Liver (tissue), 9 donors: ENCODE measurements around the genes CASP1, CARD18, SLN and NPAT.

- PRO-cap, 5 experiments, result no peak in any of the 5 experiments
- RAMPAGE, long total RNA, 2 experiments, result no peak in any of the 2 experiments
- RRBS, result no CpG with 5 or more reads among the region's 21 CpGs
Measured at GRCh38 chr11:103109983-103110430, 781 bp downstream of the DYNC2H1 start.

GRCh38 chr11:104161991-104162549, 1.9 kb downstream of the PDGFD start:
- PRO-cap, 5 experiments, result no peak in any of the 5 experiments
- RAMPAGE, long total RNA, 2 experiments, result no peak in any of the 2 experiments
- RRBS, result no CpG with 5 or more reads among the region's 3 CpGs

DNA sequence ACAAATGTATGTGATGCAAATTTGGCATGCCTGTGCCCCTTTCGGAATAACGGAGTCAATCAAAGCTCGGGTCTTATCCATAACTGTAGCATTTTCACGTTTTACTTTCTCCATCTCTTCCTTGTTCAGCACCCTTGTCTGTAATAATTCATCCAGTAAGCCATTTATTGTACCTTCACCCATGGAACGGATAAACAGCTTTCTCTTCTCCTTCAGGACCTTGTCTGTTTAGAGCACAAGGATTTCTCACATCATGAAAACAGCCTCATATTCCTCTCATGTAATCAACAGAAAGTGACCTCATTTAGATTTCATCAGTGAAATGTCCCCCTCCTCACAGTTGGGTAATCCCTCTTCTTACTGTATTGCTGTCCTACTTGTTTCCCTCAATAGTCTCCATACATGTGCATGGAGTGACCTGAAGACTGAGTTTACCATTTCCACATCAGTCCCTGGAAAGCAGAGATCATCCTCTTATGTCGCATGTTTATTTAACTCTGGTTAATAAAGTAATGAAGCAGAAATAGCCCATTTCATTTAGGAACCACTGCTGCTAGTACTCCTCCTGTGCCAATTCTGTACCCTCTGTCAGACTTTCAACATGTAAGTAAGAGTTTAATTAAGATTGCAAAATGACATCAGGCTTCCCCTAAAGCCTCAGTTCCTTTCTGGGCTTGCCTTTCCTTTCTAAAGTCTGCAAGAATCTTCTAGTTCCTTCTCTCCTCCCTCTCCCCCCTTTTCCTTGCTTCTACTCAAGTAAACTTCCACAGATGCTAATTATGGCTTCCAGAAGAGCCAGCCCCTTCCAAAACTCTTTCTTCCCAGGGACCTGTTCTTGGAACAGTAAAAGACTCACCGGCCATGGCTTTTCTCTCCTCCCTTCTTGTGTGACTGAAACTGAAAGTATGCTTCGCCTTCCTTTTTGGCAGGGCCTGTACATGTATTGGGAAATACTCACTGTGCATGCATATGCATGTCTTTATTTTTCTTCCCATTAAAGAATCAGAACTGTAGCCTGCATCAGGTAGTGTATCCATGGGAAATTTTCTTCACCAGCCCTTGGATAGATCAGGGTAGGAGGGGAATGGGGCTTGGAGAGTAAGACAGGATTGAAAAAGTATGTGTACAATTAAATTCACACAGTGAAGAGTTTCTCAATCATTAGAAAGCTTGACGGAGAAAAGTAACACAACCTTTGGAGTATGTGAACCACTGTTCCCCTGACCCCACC, at the start of gene CASP1:
TSS of gene CASP1 (minus strand) at position 894 of the 1,231 bp plus-strand sequence.
- PRO-cap, 5 experiments, result peak in 4 of 5 experiments; most common minus-strand start position 893 of the sequence (in 4)
- RAMPAGE, long total RNA, 2 experiments, result start-site peak on the minus strand in 2 of 2 experiments, centred at positions 883 to 888 of the sequence, 31 to 82 reads per replicate
- RRBS, result no CpG with 5 or more reads among the region's 9 CpGs

DNA sequence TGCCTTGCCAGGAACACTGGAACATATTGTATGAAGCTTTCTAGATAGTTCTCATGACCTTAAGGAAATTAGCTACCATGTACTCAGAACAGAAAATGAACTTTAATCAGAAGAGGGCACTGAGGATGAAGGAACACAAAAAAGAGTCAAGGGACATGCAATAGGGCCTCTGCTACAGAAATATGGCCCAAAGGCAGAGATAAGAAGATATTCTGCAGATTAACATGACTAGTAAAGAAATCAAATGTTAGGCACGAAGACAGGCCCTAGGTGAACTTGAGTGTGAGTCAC, 1.1 kb downstream of the CARD16 start:
- PRO-cap, 5 experiments, result no peak in any of the 5 experiments
- RAMPAGE, long total RNA, 2 experiments, result no peak in any of the 2 experiments
- RRBS, result no CpG with 5 or more reads among the region's 1 CpG

- PRO-cap, 5 experiments, result no peak in any of the 5 experiments
- RAMPAGE, long total RNA, 2 experiments, result no peak in any of the 2 experiments
- RRBS, result no CpG with 5 or more reads among the region's 9 CpGs
Measured at GRCh38 chr11:105100087-105100704, 39.4 kb downstream of the CARD18 start.

- PRO-cap, 5 experiments, result no peak in any of the 5 experiments
- RAMPAGE, long total RNA, 2 experiments, result no peak in any of the 2 experiments
- RRBS, result no CpG with 5 or more reads among the region's 2 CpGs
Measured at GRCh38 chr11:105139562-105139965, at the start of gene CARD18. Gene CARD18 (minus strand): TSS chr11:105139769.

DNA sequence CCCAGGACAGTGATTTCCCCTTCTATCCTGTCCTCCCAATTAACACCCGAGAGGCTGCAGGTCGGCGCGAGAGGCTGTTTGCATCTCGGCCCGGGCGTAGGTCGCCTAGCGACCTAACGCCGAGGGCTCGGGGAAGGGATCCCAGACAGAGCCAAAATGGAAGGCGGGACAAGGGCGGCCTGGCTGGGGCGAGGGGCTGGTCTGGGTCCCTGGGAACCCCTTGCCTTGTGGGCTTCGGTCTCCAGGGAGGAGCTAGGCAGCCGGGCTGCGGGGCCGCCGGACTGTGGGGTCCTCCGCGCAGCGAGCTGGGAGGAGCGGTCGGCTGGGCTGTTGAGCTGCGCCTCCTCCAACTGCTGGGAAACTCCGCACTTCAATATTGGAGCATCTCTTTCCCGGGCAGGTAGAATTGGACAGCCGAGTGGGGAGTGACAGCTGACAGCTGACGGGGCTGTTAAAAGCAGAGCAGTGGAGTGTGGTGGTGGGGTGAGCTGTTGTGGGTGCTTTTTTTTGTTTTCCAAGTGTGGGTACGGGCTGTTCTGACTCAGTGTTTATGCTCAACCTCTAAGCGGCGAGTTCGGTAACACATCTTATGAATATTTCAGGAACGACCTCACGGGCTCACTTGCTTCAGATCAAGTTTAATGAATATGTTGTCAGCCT, 785 bp downstream of the ELMOD1 start:
- PRO-cap, 5 experiments, result no peak in any of the 5 experiments
- RAMPAGE, long total RNA, 2 experiments, result no peak in any of the 2 experiments
- RRBS, result 2% methylated on average over 11 of the region's 36 CpGs

GRCh38 chr11:107711885-107712321, at the start of gene SLN:
Gene SLN (minus strand): TSS chr11:107712056.
- PRO-cap, 5 experiments, result no peak in any of the 5 experiments
- RAMPAGE, long total RNA, 2 experiments, result no peak in any of the 2 experiments
- RRBS, result no CpG with 5 or more reads among the region's 7 CpGs

- PRO-cap, 5 experiments, result no peak in any of the 5 experiments
- RAMPAGE, long total RNA, 2 experiments, result no peak in any of the 2 experiments
- RRBS, result no CpG with 5 or more reads among the region's 12 CpGs
Measured at GRCh38 chr11:107840520-107841268, 17.9 kb downstream of the SLC35F2 start.

- PRO-cap, 5 experiments, result no peak in any of the 5 experiments
- RAMPAGE, long total RNA, 2 experiments, result no peak in any of the 2 experiments
- RRBS, result no CpG with 5 or more reads among the region's 4 CpGs
Measured at GRCh38 chr11:108056059-108056863, 47.6 kb downstream of the CUL5 start.

- PRO-cap, 5 experiments, result no peak in any of the 5 experiments
- RAMPAGE, long total RNA, 2 experiments, result no peak in any of the 2 experiments
- RRBS, result no CpG with 5 or more reads among the region's 7 CpGs
Measured at GRCh38 chr11:108105213-108105944, 16.0 kb upstream of the ACAT1 start.

GRCh38 chr11:108114287-108114681, 7.1 kb upstream of the ACAT1 start:
- PRO-cap, 5 experiments, result no peak in any of the 5 experiments
- RAMPAGE, long total RNA, 2 experiments, result no peak in any of the 2 experiments
- RRBS, result no CpG with 5 or more reads among the region's 7 CpGs

DNA sequence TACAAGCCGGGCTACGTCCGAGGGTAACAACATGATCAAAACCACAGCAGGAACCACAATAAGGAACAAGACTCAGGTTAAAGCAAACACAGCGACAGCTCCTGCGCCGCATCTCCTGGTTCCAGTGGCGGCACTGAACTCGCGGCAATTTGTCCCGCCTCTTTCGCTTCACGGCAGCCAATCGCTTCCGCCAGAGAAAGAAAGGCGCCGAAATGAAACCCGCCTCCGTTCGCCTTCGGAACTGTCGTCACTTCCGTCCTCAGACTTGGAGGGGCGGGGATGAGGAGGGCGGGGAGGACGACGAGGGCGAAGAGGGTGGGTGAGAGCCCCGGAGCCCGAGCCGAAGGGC, at the start of gene NPAT:
TSS of gene NPAT (minus strand) at position 135 of the 349 bp plus-strand sequence.
- PRO-cap, 5 experiments, result peak in 5 of 5 experiments; most common minus-strand start position 135 of the sequence (in 5)
- RAMPAGE, long total RNA, 2 experiments, result start-site peak on the minus strand in 1 of 2 experiments, centred at position 137 of the sequence, 242 reads per replicate
- RRBS, result 0% methylated on average over 1 of the region's 30 CpGs

DNA sequence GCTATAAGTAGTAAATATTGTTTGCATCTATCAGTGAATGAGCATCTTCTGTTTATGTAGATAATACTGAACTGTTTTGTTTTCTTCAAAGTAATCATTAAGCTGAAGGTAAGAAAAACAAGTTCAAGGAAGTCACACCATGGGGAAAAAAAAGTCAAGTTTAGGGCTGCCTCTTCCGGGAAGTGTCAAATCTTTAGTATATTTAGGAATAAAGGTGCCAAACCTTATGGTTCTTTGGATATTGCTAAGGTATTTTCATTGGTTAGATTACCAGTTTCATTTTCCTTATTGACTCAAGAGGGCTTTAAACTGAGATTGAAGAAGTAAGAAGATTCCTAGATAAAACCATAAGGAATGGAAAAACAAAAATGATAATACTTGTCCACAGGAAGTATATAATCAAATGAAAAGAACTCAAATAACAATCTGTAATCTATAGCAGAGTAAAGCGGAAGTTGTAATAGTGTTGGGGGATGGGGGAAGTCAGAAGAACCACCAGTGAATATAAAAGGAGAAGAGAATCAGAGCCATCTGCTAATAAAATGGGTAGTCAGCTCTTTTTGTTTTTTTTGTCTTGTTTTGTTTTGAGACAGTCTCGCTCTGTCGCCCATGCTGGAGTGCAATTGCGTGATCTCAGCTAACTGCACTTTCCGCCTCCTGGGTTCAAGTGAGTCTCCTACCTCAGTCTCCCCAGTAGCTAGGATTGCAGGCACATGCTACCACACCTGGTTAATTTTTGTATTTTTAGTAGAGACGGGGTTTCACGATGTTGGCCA, 2.2 kb downstream of the ATM start:
- PRO-cap, 5 experiments, result no peak in any of the 5 experiments
- RAMPAGE, long total RNA, 2 experiments, result no peak in any of the 2 experiments
- RRBS, result no CpG with 5 or more reads among the region's 8 CpGs

GRCh38 chr11:108237110-108237815, 14.4 kb downstream of the ATM start:
- PRO-cap, 5 experiments, result no peak in any of the 5 experiments
- RAMPAGE, long total RNA, 2 experiments, result no peak in any of the 2 experiments
- RRBS, result no CpG with 5 or more reads among the region's 3 CpGs

DNA sequence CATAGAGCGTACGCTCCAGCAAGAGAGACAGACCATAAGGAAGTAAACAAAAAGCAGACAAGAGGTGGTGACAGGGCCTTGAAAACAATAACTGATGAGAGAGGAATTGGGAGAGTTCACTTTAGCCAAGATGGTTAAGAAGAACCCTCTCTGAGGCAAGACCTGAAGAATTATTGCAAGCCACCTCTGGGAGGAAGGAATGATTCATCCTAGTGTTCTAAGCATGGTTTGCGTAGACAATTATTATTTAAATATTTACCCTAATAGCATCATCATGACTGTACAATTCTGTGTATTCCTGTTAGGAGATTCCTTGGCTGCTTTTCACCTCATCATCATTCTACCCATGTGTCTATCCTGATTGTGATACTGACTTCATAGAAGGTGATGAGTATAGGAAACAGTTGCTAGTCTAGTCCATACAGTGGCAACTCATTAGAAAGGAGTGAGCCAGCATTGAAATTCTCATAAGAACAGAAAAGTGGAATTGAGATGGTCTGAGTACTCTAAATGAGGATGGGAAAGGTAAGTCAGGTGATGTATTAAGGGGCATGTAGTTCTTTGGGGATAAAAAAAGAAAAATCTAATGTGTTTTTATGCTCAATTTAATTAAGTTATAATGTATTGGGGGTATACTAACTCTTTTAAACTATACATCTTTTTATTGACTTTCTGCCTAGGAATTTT, 264.5 kb downstream of the DDX10 start:
- PRO-cap, 5 experiments, result no peak in any of the 5 experiments
- RAMPAGE, long total RNA, 2 experiments, result no peak in any of the 2 experiments
- RRBS, result no CpG with 5 or more reads among the region's 3 CpGs

DNA sequence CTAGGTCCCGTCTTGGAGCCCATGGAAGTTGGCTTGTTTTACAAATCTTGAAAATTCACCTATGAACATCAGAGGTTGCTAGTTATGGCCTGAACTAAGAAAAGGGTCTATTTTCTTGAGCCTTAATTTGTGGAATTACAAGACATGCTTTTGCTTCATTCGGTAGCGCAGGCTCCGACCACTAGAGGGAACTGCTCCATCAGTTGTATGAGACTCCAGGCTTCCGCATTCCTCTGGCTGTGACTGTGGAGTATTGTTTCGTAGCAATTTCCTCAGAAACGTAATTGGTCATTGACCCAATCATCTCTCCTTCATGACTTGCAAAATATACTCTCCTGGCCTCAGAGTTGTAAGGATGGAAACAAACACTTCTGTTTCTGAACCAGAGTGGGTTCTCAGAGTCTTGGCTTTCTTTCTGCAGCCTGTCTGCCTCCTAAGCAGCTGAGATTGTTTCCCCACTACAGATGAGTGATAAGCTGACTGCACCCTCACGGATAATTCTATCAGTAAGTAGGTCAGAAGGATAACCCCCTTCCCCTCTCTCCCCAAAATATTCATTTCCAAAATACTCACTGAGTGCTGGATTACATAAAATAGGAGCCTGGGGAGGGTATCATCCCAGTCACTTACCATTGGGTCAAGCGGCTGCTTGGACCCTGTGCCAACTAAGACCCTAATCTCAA, 146.8 kb upstream of the ZC3H12C start:
- PRO-cap, 5 experiments, result peak in 4 of 5 experiments; most common plus-strand start position 344 of the sequence (in 4)
- RAMPAGE, long total RNA, 2 experiments, result no peak in any of the 2 experiments
- RRBS, result no CpG with 5 or more reads among the region's 9 CpGs

- PRO-cap, 5 experiments, result no peak in any of the 5 experiments
- RAMPAGE, long total RNA, 2 experiments, result no peak in any of the 2 experiments
- RRBS, result no CpG with 5 or more reads among the region's 10 CpGs
Measured at GRCh38 chr11:110130490-110131187, 37.4 kb downstream of the ZC3H12C start.

GRCh38 chr11:110295172-110295639, 1.2 kb downstream of the RDX start:
- PRO-cap, 5 experiments, result no peak in any of the 5 experiments
- RAMPAGE, long total RNA, 2 experiments, result no peak in any of the 2 experiments
- RRBS, result no CpG with 5 or more reads among the region's 4 CpGs

DNA sequence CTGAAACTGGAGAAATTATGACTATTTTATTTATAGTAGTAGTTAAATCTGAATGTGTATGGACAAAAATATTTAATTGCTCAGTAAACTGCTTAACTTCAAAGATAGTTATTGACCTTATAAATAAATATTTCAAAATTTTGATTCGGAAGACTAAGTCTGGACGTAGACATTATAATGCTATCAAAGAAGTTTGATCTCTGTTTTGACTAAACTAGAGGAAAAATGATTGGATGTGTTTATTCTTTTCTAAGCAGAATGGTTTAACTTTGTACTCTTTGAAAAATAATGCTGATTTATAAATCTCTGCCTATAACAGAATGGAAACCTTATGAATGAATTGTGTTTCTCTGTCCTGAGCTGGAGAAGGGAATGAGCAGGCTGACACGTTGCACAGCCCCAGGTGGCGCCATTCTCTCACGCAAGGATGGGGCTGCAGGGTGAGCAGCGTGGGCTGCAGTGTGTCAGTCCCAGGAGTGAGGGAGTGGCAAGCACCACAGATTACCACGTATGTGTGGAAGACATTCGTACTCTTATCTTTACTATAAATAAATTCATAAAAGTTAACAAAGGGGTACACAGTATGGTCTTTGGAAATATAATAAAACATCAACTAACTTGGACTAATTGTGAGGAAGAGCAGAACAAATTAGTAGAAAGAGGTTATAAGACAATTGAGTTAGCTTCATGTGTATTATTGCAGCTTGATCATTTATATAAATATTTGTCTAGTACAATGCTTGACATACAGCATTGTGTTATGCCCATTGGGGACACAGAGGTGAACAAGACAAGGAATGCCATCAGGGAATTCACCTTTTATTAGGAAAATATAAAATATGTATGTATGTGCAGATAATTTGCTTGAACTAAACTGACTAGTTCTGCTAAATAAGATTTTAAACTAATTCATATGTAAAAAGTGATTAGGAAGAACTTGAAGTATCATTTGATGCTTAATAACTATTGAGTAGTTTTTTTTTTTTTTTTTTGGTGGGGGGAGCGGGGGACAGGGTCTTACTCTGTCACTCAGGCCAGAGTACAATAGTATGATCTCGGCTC, 33.5 kb downstream of the FDX1 start:
- PRO-cap, 5 experiments, result no peak in any of the 5 experiments
- RAMPAGE, long total RNA, 2 experiments, result no peak in any of the 2 experiments
- RRBS, result no CpG with 5 or more reads among the region's 10 CpGs